ENCODE data around the gene CBS.

GRCh38 chr21:42188122-42188754 is 30.7 kb upstream of the ABCG1 start:
- RRBS: no CpG with 5 or more reads among the region's 8 CpGs

DNA sequence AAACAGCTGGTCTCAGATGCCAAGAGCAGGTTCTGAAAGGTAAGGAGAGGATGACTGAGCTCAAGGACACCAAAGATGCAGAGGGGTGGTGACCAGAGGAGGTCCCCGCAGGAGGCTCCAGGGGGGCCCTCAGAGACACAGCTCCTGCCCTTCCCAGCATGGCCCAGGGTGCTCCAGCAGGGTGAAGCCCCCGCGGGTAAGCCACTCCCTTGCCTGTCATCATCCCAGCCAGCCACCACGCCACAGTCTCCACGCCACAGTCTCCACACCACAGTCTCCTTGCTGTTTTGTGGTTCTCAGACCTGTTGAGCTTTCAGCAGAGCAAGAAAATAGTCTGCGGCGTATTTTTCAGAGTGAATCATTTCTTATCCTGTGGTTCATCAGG is 25.9 kb upstream of the ABCG1 start:
- RRBS: no CpG with 5 or more reads among the region's 7 CpGs

DNA sequence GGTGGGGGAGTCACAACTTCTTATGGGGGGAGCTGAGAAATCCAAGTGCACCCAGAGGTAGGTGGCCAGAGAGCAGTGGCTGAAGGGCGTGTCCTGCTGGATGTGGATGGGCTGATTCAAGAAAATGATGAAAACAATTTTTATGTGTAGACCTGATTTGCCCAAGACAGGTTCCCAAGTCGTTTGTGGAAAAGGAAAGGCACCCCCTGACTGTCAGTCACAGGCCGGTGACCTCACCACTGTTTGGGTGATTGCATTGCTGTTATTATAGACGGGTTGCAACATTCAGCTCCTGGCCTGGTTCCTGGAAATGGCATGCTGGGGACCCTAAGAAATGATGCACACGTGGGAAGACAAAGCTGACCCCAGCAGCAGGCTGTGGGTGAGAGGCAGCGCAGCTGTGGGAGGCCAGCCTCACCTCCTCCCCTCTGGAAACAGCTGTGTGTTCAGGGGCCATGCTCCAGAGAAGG is 23.6 kb upstream of the ABCG1 start:
- RRBS: no CpG with 5 or more reads among the region's 6 CpGs

GRCh38 chr21:42263339-42264318 is 44.7 kb downstream of the ABCG1 start:
- RRBS: no CpG with 5 or more reads among the region's 26 CpGs

DNA sequence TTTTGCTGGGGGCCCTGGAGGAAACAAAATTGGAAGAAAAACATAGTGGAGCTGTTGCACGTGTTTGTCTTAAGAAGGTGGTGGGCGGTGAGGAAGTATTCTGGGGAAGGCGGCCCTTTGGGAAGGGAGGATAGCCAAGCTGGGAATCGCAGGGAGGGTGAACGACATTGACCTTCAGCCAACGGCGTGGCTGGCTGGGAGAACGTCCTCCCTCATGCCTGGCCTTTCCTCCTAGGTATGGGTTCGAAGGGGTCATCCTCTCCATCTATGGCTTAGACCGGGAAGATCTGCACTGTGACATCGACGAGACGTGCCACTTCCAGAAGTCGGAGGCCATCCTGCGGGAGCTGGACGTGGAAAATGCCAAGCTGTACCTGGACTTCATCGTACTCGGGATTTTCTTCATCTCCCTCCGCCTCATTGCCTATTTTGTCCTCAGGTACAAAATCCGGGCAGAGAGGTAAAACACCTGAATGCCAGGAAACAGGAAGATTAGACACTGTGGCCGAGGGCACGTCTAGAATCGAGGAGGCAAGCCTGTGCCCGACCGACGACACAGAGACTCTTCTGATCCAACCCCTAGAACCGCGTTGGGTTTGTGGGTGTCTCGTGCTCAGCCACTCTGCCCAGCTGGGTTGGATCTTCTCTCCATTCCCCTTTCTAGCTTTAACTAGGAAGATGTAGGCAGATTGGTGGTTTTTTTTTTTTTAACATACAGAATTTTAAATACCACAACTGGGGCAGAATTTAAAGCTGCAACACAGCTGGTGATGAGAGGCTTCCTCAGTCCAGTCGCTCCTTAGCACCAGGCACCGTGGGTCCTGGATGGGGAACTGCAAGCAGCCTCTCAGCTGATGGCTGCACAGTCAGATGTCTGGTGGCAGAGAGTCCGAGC is 19.0 kb downstream of the TFF3 start:
- RRBS: no CpG with 5 or more reads among the region's 32 CpGs

DNA sequence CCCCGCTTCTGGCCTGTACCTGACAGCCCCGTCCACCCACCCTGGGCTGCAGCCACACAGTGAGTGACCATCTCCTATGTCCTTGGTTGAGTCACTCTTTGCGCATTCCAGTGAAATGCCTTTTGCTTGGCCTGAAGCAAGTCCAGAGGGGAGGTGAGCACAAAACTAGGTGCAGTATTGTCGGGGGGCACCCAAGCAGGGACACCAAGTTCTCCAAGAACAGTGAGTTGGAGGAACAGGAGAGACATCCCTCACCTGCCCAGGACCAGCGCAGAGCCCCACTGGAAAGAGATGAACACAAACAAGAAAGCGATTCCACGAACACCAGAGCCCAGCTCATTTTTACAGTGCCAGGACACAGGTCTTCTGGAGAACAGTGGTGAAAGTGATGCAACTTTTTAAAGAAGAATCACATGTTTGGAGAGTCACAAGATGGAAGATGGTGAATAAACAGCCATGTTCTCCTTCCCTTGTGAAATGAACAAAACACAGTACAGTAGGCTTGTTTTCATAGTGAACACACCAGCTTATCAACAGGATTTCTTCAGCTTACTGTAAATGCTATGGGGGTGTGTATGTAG is 10.0 kb downstream of the TMPRSS3 start:
- RRBS: no CpG with 5 or more reads among the region's 7 CpGs

DNA sequence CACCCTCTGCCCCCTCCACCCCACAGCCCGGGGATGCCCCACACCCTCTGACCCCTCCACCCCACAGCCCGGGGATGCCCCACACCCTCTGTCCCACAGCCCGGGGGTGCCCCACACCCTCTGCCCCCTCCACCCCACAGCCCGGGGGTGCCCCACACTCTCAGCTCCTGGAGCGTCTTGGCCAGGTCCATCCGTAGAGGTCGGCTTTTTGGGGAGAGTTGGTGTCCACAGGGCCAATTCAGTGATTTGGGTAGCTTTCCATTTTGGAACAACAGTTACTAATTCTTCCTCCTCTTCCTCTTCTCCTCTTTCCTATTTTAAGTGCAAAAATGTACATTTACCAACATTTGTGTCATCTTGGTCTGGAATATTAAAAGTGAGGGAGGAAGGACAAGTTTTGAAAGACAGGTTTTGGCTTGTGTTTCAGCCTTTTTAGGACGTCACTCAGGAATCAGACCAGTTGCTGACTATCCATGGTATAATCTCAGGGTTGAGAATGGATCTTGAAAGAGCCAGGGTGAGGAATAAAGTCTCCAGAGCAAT is 18.8 kb downstream of the RSPH1 start:
- RRBS: no CpG with 5 or more reads among the region's 8 CpGs

DNA sequence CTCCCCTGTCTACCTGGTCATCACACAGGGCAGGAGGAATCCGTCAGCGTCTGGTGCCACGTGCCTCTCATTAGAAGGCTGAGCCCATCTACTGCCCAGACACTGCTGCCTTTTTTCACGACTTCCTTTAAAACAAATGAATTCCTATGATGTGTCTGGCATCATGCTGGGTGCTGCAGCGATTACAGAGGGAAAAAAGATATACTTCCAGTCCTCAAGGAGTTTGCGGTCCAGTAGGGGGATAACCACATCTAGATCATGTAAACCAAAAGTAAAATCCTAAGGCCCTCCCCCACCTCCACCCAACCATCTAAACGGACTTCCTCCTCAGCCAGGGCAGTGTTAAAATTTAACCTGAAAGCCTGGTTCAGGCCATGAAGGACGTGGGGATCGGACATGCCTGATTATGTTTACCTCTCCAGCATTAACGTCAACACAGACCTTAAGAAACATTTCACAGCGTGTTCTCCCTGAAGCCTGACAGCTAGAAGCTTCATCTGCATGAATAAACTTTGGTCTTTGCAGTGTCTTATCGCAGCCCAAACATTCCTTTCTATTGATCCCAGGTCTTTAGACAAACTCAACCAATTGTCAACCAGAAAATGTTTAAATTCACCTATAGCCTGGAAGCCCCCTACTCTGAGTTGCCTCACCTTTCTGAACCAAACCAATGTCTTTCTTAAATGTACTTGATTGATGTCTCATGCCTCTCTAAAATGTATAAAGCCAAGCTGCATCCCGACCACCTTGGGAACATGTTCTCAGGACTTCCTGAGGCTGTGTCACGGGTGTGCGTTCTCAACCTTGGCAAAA is 29.0 kb upstream of the PDE9A start:
- RRBS: no CpG with 5 or more reads among the region's 15 CpGs

GRCh38 chr21:42654105-42655146 is 1.0 kb downstream of the PDE9A start:
- RRBS: 4% methylated on average over 28 of the region's 49 CpGs

- RRBS: no CpG with 5 or more reads among the region's 41 CpGs
These were observed 12.8 kb downstream of the PDE9A start for GRCh38 chr21:42665930-42666965.

- RRBS: no CpG with 5 or more reads among the region's 11 CpGs
These were observed 47.1 kb downstream of the WDR4 start for GRCh38 chr21:42832133-42832687.

- RRBS: no CpG with 5 or more reads among the region's 3 CpGs
These were observed 1.9 kb downstream of the PKNOX1 start for GRCh38 chr21:42976238-42976727.

GRCh38 chr21:43075689-43075888 is at the start of gene CBS:
Gene CBS (minus strand): TSS chr21:43075835.
- RRBS: under 1% methylated on average over 20 of the region's 23 CpGs

GRCh38 chr21:43196549-43197475 is 28.0 kb downstream of the CRYAA start:
- RRBS: no CpG with 5 or more reads among the region's 11 CpGs

DNA sequence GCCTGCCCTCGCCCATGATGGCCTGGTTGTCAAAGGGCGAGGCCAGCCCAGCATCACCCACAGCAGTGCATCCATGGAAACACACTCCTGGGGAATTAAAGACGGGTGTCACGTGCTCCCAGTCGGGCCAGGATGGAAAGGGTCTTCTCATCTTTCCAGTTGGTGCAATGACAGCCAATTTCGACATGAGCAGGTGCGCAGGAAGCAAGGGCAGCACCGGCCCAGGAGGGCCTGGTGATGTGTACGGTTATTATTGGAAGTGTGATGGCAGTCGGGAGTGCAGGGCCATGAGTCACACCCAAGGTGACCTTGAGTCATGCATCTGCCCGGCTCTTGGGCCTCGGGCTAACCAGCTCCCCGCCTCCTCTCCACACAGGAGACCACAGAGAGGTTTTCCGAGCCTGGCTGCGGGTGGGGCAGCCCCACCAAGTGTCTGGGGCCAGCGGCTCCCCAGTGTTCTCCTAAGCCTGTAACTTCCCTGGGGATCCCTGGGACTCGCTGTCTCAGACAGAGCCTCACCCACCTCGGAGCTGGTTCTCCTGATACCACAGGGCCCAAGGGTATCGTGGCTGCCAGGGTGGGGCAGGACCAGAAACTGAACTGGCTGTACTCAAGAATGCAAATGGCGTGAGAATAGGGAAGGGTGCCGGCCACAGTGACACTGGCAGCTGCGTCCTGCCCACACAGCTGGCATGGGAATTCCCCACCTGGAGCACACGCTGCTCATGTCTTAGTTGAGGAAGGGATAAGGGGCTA is 119.8 kb downstream of the SIK1 start:
- RRBS: no CpG with 5 or more reads among the region's 23 CpGs

DNA sequence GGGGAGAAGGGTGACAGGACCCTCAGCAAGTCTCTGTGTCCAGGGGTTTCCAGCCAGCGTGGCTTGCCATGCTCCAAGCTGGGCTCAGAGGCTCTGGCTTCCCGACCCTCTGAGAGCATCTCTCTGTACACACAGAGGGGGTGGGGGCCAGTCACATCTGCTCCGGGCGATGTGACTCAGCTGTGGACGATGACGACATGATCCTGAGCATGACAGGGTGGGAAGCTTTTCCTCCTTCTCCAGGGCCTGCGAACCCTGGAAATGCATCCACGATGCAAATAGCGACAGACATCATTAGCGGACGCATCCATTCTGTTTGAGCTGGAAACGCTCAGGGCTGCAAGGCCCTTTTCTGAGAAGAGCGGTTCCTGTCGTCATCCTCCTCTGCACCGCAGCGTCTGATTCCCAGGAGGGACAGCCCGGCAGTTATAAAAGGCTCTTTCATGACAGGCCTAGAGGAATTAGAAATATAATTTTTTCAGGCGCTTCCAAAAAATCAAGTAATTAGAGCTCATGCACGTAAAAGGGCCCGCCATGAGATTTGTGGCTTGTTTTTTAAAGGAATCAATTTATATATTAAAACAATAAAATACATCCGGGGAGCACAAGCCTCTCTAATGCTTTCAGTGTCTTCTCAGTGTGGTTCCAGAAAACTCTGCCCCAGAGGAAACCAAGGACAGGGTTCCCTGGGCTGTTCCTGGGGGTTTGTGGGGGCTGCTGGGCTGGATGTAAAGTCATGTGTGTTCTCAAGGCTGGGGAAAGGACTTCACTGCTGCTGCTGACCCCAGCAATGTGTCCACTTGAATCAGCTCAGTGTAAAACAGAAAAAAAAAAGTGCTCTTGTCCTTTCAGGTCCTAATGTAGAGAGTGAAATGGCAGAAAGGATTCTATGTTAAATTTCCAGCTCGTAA is 107.4 kb downstream of the SIK1 start:
- RRBS: no CpG with 5 or more reads among the region's 22 CpGs

GRCh38 chr21:43337697-43338326 is 89.1 kb downstream of the SIK1 start:
- RRBS: no CpG with 5 or more reads among the region's 11 CpGs

DNA sequence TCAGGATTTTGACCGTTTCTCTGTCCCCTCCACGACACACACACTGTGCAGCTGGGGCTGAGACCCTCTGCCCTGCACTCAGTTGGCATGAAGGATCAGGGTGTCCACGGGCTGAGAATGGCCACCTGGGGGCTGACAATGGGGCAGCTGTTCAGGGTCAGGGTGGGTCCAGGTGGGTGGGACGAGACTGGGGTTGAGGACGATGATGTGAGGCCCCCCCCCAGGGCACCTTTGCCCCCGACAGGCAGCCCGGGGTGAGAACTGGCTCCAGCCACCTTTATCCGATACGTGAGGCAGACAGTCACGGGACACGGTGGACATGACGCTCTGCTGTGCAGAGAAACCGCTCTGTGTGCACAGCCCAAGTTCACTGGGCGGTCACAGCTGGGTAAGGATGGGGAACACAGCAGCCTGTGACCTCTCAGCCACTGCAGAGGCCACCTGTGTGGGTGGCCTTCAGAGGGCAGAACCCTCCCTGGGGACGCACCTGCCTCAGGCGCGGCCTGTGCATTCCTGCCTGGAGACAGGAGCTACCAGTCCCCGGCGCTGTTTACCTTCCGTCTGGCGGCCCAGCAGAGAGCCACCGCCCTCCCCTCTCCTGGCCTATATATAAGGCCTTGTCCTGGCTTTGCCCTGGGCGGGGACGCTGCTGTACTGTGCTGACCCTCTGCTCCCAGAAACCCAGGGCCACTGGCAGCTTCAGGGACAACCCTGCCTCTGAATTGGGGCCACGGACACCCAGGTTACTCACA is 84.0 kb downstream of the SIK1 start:
- RRBS: no CpG with 5 or more reads among the region's 25 CpGs

DNA sequence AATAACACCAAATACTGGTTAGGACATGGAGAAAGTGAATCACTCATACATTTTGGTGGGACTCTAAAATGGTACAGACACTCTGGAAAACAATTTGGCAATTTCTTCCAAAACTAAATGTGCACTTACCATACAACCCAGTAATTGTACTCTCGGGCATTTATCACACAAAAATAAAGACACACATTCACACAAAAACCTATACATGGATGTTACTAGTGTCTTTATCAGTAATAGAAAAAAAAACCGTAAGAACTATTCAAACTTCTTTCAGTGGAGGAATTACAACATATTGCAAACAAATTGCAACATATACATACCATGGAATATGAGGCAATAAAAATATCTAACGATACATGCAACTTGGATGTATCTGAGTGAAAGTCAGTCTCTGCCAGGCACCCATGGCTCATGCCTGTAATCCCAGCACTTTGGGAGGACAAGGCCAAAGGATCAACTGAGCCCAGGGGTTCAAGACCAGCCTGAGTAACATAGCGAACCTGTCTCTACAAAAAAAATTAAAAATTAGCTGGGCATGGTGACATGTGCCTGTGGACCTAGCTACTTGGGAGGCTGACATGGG is 19.6 kb downstream of the HSF2BP start:
- RRBS: no CpG with 5 or more reads among the region's 4 CpGs

DNA sequence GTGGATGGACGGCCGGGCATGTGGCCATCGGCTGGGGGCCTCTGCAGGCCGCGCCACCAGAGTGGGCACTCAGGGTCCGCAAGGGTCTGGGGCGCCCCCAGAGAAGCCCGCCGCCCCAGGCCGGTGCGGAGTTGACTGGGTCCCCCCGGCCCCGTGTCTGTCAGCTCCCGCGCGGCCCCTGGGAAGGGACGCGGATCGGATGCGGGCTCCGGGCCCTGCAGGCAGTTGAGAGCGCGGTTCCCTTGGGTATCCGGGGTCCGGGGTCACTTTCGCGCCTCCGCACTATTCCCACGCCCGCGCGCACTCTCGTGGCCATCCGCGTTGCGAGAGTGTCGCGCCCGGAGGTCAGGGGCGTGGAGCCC is 507 bp upstream of the PDXK start:
- RRBS: 4% methylated on average over 30 of the region's 40 CpGs

All from brain (tissue), 1 donor.